ENCODE measurements around the genes PURB, CCM2 and IGFBP1.

- PRO-cap, result no peak
Observed at GRCh38 chr7:44519152-44519853, 21.8 kb downstream of the NPC1L1 start.

- PRO-cap, result no peak
Observed at GRCh38 chr7:44534080-44534651, 7.0 kb downstream of the NPC1L1 start.

GRCh38 chr7:44629124-44629556 is 22.7 kb downstream of the OGDH start:
- PRO-cap, result no peak

- PRO-cap, result no peak
Observed at GRCh38 chr7:44634258-44634581, 27.8 kb downstream of the OGDH start.

- PRO-cap, result no peak
Observed at GRCh38 chr7:44695885-44696179, 52.8 kb upstream of the ZMIZ2 start.

GRCh38 chr7:44735356-44735774 is 13.3 kb upstream of the ZMIZ2 start:
- PRO-cap, result no peak

- PRO-cap, result no peak
Observed at GRCh38 chr7:44883429-44884067, 1.8 kb downstream of the PURB start.

DNA sequence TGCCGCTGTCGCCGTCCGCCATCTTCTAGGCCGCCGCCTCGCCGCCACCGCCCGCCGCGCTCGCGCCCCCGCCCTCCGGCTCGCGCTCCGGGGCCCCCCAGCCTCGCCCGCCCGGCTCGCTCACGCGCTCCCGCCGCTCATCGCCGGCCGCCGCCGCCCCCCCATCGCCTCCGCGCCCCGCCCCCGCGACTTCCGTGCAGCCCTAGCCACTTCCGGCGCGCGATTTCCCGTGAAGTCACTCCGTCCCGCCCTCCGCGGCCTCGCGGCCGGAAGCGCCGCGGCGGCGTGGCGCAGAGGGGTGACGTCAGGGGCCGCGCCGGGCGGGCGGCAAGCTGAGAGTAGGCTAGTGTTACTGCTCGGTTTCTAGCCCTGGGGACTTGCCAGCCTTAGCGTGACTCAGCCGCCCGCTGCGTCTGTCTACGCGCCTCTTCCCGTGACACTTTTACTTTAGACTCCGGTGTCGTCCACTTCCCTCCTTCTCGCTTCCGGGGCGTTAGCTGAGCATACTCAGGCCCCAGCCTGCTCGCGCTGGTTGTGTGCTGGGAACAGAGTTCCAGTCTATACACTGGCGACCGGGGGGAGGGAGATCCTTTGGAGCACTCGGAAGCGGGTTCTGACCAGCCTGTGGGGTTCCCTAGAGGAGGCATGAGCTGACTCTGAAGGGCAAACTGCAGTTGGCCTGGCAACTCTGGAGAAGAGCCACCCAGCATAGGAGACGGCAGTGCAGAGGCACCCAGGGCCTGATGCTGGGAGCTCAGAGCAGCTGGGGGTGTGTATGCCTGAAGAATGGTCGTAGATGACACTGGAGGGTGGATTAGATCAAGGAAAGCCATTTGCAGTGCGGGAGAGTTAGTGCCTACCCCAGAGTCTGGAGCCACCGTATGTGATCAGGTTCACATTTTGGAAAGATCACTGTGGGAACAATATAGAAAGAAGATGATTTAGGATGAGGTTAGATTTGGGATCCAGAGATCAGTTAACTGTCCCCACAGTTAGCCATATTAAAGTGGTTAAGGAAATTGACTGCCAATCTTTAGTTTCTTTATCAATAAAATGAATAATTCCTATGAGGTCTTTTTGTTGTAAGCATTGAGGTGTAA is at the start of gene PURB:
TSS of gene PURB (minus strand) at position 204 of the 1,100 bp plus-strand sequence.
- PRO-cap, result bidirectional peak, plus-strand start at position 314 of the sequence, minus-strand start at position 174 of the sequence

GRCh38 chr7:44966297-44967066 is 12.3 kb downstream of the MYO1G start:
- PRO-cap, result no peak

DNA sequence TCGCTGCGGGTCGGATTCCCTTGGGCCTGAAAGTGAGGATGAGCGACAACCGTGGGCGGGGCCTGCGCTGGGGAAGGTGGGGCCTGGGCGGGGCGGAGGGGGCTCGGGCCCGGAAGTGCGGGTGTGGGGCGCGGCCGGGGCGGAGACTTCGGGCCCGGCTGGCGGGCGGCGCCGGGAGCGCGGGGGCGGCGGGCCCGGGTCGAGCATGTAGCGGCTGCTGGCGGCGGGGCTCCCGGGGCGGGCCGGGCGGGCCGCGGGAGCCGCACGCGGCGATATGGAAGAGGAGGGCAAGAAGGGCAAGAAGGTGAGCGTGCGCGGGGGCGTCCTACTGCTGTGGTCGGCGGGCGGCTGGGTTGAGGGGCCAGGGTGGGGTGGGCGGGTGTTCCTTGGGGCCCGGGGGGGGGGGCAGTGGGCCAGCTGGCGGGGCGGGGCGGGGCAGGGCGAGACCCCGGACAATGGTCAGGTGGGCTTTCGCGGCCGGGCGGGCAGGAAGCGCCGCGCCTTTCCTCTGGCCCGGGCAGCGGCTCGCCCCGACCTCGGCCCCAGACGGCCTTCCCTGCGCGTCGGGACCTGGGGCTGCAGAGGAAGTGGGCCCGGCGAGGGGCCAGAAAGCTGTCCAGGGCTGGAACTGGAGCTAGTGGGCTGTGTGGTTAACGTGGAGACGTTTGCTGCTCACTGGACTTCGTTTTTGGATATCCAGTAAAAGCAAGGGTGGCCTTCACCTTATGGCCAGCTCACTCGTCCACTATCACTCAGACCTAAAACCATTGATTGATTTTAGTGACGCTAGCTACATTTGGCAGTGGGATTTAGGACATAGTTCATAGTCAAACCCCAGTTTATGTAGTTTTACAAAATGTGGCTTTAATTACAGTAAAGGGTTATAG is at the start of gene CCM2:
TSS of gene CCM2 (plus strand) at position 142 of the 887 bp plus-strand sequence.
- PRO-cap, result bidirectional peak, plus-strand start at position 188 of the sequence, minus-strand start outside the sequence

DNA sequence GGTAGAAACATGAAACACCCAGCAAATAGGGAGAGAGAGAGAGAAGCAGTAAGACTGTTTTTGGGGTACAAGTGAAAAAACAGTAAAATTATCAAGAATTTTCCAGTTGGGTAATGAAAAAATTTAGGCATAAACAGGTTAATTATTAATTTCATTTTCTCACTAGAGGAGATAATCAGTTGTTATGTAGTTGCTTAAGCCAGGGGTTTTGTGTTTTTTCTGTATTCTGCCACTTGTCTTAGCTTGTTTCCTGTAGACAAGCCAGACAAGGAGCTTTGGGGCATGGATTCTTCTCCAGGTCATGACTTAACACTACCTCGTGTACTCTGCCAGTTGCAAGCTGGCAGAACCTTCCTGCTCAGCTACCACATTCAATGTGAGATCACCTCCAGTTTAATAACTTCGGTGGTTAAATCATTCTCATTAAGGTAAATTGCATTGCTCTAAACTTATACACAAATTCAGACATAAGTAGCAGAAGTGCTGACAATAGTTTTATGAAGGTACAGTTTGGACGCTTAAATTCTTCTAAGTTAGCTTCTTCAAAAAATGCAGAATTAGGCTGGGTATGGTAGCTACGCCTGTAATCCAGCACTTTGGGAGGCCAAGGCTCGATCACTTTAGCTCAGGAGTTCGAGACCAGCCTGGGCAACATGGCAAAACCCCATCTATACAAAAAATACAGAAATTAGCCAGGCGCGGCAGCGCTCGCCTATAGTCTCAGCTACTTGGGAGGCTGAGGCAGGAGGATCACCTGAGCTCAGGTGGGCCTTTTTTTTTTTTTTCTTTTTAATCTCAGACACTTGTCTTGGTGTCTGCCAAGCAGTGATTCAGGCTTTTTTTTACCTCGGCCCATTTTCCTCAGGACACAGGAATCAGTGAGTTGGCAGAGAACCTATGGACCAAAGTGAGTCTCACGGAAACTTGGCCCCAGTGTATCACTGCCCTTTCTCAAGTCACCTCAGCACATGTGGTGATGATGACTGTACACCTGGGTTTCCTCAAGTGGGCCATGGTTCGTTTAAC is 2.0 kb downstream of the CCM2 start:
- PRO-cap, result no peak

- PRO-cap, result no peak
Observed at GRCh38 chr7:45026848-45027971, 27.2 kb downstream of the CCM2 start.

DNA sequence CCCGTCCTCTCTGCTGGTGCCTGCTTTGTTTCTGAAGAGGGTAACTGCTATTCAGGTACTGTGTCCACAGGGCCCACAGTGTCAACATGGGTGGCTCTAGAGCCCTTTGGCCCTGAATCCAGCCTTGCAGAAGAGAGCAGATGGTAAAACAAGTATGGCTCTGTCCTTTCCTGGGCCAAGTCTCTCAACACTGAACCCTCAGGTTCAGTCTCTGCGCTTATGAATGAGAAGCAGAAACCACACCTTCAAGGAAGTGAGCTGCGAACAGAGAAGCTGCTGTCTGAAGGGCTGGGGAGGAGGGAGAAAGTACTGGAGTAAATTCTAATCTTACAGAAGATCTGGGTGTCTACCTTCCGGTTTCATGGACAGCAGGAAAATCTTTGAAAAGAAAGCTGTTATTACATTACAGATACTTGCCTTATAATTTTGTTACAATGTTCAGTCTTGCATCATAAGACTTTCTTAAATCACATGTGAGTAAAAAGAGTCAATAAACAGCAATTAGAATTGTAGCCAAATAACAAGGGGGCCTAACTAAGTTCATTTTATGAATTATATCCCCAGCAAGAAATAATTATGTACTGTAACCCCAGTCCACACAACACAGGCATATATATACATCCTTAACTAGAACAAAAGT is 4.1 kb downstream of the TBRG4 start:
- PRO-cap, result no peak

- PRO-cap, result no peak
Observed at GRCh38 chr7:45701645-45702261, 127.6 kb downstream of the ADCY1 start.

GRCh38 chr7:45888035-45888845 is at the start of gene IGFBP1:
Gene IGFBP1 (plus strand): TSS chr7:45888488.
- PRO-cap, result no peak

DNA sequence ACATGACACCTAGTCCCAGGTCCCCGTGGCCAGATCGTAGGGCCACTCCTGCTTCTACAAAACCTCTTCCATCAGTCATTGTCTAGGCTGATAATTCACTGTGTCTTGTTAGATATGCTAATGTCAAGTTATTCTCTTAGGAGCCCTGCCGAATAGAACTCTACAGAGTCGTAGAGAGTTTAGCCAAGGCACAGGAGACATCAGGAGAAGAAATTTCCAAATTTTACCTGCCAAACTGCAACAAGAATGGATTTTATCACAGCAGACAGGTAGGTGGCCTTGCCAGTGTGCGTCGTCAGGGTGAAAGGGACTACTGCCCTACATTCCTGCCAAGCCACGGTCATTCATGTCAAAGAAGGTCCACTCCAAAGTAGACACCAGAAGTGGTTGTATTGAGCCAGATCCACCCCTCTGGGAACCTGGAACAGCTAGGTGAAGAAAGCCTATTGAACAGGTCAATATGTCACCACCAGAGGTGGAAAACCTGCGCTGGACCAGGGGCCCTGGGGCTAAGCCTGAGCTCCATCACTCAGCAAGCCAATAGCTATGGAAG is 3.6 kb downstream of the IGFBP1 start:
- PRO-cap, result no peak

- PRO-cap, result no peak
Observed at GRCh38 chr7:46145315-46145831, 224.3 kb upstream of the IGFBP3 start.

GRCh38 chr7:46205348-46206269 is 284.5 kb upstream of the IGFBP3 start:
- PRO-cap, result no peak

DNA sequence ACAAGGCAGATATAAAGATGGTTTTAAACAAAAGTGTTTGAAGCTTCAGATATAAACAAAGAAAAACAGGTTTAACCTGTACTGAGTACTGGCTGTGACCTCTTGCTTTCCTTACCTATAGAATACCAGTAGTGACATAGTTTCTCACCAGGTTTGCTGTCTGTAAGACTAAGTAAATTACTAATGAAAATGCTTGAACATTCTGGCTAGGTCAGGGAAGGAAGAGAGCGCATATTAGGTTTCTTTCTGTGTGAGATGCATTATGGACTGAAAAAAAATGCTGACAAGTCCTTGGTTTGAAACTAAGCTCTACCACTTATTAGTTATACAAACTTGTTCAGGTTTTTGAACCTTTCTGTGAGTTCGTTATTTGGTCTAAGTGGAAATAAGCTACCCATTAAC is 360.2 kb upstream of the IGFBP3 start:
- PRO-cap, result no peak

DNA sequence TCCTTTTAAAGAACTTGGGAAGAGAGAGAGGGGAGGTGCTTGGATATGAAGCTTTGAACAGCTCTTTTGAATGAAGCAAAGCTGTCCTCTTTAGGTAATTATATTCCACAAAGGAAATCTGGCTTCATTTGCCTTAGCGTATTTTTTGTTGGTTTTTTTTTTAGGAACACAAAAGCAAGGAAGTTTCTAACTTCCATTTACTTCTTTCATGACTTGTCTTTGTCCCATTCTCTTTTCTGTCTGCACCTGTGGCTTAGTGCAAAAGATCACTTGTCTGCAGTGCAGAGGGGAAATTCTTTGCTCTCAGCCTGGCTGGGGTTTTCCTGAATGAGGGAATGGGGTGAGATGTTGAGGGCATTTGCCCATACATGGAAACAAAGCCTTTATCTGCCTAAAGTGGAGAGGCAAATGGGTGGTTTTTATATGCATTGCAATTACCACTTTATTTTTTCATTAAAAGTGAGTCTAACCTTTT is 361.0 kb upstream of the IGFBP3 start:
- PRO-cap, result no peak